Vein endothelial cell (primary cell): ENCODE measurements around the gene LAMB1.

- CAGE, long polyA plus RNA = no peak
Observed at GRCh38 chr7:106253775-106253958, 31.1 kb downstream of the NAMPT start.

- CAGE, long polyA plus RNA = no peak
Observed at GRCh38 chr7:106260522-106261486, 24.0 kb downstream of the NAMPT start.

DNA sequence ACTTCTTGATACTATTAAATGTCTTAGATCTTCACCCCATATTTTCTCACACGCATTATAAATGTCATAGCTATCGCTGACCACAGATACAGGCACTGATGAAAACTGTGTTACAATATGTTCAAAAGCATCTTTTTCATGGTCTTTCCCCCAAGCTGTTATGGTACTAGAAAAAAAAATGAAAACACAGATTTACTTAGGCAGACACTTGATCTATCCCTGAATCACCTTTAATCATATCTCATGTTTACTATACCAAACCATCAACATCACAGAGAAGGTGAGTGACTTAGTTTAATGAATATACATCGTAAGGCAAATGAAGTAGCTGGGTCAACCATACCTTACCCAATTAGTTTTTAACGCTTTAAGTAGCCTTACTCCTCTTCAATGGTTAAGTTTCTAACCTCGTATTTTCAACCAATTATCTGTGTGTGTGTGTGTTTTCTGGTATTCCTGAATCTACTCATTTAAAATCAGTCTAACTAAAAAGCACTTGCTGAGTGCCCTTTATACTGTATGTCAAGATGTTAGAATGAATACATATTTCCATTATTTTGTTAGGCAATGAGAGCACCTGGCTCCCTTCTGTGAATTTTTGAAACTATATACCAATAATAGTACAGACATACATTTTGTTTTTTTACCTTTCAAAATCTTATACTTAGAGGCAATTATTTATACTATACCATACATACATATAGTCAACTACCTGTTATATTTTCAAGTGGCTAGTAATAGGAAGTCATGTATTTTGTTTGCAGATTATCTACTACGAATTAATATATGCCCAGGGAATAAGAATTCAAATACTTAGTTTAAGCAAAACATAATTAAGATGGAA is 21.1 kb downstream of the NAMPT start:
- CAGE, long polyA plus RNA = no peak

DNA sequence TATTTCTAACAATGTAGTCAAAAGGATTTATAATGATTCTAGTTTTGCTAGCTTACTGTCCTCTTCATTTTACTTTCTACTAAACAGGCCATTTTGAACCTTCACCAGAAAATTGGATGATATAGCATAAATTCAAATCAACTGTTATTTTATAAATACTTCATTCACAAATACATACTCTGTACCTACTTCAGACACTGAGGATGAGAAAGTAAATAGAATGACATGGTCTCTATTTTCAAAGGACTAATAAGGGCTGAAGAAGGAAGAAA is 5.4 kb downstream of the NAMPT start:
- CAGE, long polyA plus RNA = no peak

DNA sequence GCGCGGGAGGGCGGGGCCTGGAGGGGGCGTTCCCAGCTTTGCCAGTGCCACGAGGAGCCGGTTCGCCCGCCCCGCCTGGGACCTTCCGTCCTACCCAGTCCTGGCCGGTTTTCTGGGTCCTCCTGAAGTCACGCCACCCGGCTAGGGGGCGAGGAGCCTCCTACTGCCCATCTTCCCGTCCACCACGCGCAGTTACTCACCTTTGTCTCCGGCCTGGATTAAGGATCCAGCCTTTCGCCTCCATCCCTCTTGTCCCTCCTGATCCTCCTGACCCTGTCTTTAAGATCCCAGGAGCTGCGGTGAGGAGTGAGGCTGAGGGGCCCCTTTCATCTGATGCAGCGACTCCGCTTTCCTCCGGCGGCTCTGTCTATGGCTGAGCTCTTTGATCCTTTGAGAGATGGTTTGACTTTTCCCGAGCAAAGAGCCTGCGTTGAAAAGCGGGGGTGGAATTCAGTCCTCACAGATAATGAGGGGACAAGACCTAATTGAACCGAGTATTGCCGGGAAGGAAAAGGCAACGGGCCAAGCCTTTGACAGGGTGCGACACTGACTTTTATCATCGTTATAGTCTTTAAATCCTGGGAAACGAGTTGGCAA is 656 bp upstream of the NAMPT start:
- CAGE, long polyA plus RNA = no peak

- CAGE, long polyA plus RNA = no peak
Observed at GRCh38 chr7:106290115-106290897, 5.5 kb upstream of the NAMPT start.

- CAGE, long polyA plus RNA = no peak
Observed at GRCh38 chr7:106344674-106345185, 59.9 kb upstream of the NAMPT start.

DNA sequence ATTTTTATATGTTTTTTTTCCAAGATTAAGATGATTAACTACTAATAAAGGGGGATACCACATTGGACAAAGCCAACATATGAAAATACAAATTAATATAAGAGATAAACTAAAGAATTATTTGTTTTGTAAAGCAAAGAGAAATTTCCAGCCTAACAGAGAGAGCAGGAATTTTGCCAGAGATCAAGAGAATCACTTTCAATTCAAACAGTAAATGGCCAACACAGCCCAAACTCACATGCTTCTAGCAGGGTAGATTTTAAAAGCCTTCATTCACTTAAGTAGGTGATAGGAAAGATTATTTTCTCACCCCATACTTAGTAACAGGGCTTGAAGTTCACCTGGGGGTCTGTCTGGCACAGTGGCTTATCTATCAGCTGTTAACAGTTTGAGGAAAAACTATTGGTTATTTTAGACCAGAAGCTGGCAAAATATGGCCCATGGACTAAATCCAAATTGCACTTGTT is 129.4 kb upstream of the NAMPT start:
- CAGE, long polyA plus RNA = no peak

DNA sequence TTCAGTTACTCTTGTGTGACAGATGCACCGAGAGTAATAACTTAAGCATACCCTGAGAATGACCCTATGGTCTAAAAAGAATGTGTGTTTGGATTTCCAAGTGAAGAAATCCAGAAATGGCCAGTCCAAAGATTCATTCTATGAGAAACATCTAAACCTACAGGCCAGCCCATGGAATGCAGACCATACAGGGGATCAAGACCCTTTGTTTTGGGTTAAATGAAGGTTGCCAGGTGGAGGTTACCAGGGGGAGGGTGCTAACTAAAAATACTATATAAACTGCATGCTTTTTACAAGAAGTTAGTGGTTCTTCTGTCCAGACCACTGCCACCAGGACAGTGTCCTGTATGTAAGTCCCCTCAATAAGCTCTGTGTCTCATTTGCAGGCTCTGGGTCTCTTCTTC is 134.0 kb upstream of the NAMPT start:
- CAGE, long polyA plus RNA = no peak

- CAGE, long polyA plus RNA = no peak
Observed at GRCh38 chr7:106430690-106431222, 146.0 kb upstream of the NAMPT start.

- CAGE, long polyA plus RNA = no peak
Observed at GRCh38 chr7:106661365-106661607, 328 bp upstream of the CCDC71L start.

GRCh38 chr7:107167984-107168856 is 583 bp upstream of the HBP1 start:
- CAGE, long polyA plus RNA = no peak

- CAGE, long polyA plus RNA = no peak
Observed at GRCh38 chr7:107318547-107319290, 149.9 kb downstream of the HBP1 start.

DNA sequence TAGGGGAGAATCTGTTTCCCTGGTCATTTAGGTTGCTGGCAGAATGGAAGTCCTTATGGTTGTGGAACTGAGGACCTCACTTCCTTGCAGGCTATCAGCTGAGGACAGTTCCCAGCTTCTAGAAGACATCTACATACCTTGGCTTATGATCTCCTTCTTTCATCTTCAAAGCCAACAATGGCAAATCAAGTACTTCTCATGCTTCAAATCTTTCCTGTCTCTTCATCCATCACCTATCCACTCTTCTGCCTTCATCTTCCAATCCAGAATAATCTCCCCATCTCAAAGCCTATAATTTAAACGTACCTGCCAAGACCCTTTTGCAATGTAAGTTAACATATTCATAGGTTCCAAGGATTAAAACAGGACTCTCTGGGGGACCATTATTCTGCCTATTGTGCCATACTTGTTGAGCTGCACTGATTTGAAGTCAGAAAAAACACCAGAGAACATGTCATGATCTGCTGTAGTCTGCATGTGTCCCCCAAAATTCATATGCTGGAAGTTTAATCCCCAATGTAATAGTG is 22.7 kb downstream of the GPR22 start:
- CAGE, long polyA plus RNA = no peak

- CAGE, long polyA plus RNA = no peak
Observed at GRCh38 chr7:107596851-107597430, 16.9 kb downstream of the BCAP29 start.

DNA sequence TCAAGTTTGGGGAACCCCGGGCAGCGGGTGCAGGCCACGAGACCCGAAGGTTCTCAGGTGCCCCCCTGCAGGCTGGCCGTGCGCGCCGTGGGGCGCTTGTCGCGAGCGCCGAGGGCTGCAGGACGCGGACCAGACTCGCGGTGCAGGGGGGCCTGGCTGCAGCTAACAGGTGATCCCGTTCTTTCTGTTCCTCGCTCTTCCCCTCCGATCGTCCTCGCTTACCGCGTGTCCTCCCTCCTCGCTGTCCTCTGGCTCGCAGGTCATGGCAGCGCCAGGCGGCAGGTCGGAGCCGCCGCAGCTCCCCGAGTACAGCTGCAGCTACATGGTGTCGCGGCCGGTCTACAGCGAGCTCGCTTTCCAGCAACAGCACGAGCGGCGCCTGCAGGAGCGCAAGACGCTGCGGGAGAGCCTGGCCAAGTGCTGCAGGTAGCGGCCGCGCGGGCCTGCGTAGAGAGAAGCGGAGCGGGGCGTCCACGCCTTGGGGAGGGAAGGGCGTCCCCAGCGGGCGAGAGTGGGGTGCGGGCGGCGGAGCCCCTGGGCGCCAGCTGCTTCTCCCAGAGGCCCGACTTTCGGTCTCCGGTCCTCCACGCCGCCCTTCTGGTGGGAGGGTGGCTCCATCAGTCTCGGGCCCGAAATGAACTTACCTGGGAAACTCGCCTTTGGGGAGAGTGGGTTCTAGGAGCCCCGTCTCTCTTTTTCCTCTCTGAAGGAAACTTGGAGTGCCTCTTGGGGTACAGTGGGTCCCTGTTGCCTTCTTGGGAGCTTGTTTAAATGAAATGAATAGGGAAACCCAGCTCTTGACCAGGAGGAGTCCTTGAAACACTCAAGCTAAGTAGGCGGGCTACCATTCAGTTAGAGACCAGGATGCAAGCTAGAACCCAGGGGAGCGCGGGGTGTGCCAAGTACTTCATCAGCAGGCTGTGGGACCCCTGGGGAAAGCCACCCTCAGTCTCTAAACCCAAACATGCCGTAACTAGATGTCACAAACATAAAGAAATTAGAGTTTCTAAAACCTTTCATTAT is 1.1 kb downstream of the SLC26A4 start:
- CAGE, long polyA plus RNA = no peak

DNA sequence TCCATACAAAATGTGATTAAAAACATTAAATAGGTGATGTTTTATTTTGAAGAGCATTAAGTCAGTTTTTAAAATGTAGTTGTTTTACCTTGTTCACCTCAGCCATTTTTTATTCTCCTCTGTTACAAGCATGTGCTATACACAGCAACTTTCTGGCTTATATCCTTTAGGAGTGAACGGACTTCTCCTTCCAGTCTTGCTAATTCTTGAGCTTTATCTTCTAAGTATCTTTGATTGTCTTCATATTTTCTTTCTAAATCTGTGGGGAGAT is 32.8 kb downstream of the DLD start:
- CAGE, long polyA plus RNA = no peak

- CAGE, long polyA plus RNA = no peak
Observed at GRCh38 chr7:107958509-107959078, 44.4 kb downstream of the LAMB1 start.

DNA sequence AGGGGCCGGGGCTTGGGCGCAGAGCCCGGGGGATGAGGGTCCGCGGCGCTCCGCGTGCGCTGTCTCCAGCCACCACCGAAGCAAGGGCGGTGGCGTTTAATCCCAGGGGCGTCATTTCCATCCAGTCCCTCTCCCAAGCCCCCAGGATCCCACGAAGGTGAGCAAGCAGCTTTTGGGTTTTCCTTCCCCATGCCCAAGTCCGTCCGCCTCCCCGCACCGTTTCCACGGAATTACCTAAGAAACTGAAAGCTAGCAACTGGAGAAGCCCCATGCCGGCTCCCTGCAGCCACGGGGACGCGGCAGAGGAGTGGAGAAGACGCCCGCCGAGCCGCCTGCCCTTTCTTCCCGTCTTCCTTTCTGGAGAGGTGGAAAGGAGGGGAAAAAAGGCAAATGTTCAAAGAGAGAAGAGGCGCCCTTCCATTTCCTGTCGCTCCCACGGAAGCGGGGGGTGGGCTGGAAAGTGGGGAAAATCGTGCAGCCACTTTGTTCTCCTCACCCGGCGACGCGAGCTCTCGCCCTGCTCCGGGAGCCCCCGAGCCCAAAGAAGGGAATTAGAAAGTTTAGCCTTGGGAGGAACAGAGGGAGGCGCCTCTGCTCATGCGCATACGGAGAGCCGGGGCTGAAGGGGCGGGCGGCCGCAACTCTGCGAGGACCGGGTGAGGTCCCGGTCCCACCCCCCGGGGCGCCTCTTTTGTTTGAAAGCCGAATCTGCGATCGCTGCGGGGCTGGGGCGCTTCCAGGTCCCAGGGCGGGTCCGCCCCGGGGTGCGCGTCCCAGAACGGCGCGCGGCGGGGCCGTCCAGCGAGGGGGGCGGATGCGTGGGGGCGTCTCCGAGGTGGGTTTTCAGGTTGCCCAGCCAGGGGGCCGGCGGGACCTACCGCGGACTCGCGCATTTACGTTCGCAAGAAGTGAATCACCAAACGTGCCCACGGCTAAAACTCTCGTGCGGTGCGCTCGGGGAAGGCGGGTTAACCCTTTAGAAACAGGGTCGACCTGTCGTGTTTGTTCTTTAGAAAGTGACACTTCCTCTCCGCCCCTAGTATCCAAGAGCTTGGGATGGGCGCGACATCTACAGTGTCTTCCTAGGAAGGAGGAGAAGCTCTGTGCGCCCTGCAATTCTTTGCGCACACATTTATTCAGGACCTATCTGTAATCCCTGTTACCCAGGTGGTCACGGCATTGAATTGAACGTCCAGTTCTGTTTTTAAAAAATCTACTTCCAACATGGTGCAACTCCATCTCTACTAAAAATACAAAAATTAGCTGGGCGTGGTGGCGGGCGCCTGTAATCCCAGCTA is at the start of gene LAMB1:
TSS of gene LAMB1 (minus strand) at position 547 of the 1,298 bp plus-strand sequence.
- CAGE, long polyA plus RNA = no peak

- CAGE, long polyA plus RNA = no peak
Observed at GRCh38 chr7:108003996-108005003, 1.3 kb upstream of the LAMB1 start.